Measurements from ENCODE around the genes APH1A and ECM1.

- PRO-cap, 2 experiments, result no peak in any of the 2 experiments
Observed at GRCh38 chr1:149941799-149942145, 5.1 kb upstream of the MTMR11 start.

GRCh38 chr1:149947043-149947416, 10.4 kb upstream of the MTMR11 start:
- PRO-cap, 2 experiments, result no peak in any of the 2 experiments

GRCh38 chr1:150021192-150021785, 10.8 kb upstream of the OTUD7B start:
- PRO-cap, 2 experiments, result no peak in any of the 2 experiments

DNA sequence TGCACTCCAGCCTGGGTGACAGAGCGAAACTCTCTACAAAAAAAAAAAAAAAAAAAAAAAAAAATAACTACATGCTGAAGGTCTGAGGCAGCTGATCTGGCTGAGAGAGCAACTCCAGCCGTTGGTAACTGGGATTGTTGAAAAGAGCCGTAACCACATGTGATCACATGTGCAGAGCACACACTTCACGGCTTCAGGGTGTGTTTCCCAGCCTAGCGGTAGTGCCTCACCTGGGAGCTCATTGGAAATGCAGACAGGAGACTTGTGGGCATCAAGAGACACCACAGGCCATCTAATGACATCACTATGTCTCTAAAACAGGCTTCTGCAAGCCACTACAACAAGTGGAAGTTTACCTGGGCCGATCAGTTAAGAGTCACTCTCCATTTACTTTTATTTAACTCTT, 11.8 kb upstream of the OTUD7B start:
- PRO-cap, 2 experiments, result no peak in any of the 2 experiments

DNA sequence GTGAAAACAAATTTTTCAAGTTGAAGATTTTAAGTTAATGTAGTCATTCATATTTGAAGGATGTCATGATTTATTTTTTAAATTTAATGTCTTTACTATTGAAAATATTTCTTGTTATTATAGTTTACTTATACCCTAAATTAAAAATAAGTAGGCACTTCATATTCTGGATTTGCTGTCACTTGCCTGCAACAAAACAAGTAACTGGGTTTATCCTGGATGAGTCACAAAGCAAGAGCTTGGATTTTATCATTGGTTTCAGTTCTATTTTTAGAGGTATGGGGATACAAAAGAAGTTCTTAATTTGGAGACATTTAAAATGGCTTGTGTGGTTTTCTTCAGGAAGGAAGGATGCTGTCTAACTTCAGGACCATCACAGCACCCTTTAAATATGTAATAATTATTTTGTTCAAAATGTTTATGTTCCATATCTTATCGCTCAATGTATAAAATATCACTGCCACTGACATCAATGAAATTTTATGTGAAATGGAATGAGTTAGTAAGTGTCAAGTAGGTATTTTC, 2.1 kb upstream of the VPS45 start:
- PRO-cap, 2 experiments, result no peak in any of the 2 experiments

- PRO-cap, 2 experiments, result no peak in any of the 2 experiments
Observed at GRCh38 chr1:150148635-150149323, 937 bp upstream of the PLEKHO1 start.

GRCh38 chr1:150173021-150173623, 23.4 kb downstream of the PLEKHO1 start:
- PRO-cap, 2 experiments, result no peak in any of the 2 experiments

DNA sequence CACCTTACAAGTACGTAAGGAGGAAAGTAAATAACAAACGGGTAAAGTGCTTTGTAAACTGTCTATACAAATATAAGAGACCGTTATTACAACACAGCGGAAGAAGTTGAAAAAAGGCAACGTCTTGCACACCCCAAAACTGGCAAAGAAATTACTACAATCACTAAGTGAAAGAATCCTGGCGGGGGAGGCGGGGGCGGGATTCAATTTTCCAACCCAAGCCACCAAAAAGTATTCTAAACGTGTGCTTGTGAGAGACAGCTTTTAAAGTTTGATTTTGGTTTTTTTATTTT, 1.9 kb downstream of the ANP32E start:
- PRO-cap, 2 experiments, result no peak in any of the 2 experiments

DNA sequence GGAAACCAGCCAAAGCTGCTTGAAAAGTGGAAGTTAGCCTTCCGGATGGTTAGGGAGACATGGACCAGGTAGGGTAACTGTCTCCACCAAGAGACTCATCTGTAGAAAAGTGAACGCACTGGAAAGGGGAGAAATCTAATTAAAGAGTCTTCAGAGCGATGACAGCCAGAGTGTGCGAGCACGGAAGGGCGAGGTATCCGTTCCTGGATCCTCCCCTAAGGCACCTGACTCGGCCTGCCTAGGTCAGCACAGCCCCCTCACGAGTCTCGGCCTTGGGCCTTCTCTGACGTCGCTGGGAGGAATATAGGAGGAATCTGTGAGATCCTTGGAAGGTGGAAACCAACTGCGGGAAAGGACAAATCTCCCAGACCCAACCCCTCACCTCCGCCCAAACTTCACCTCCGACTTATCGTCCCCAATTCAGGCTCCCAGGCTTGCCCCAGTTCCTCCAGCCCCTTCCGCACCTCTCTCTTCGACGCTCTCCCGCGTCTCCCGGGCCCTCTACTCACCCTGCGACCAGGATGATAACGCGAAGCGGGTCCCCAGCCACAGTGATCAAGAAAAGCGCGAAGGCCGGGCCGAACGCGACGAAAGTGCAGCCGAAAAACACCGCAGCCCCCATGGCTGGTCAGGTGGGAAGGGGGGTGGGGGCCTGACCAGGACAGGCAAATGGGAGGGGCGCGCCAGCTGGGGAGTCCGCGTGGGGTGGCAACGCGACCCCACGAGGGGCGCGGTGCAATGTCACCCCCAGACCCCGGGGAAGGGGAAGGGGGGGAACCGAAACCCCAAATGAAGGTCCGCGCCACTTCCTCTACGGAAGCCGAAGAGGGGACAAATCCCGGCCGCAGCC, at the start of gene APH1A:
Gene APH1A, minus strand, starts transcription at position 828 of the 850 bp plus-strand sequence.
- PRO-cap, 2 experiments, result peak in 2 of 2 experiments; most common minus-strand start position 762 of the sequence (in 2)

GRCh38 chr1:150273018-150273799, 619 bp downstream of the C1orf54 start:
- PRO-cap, 2 experiments, result no peak in any of the 2 experiments

DNA sequence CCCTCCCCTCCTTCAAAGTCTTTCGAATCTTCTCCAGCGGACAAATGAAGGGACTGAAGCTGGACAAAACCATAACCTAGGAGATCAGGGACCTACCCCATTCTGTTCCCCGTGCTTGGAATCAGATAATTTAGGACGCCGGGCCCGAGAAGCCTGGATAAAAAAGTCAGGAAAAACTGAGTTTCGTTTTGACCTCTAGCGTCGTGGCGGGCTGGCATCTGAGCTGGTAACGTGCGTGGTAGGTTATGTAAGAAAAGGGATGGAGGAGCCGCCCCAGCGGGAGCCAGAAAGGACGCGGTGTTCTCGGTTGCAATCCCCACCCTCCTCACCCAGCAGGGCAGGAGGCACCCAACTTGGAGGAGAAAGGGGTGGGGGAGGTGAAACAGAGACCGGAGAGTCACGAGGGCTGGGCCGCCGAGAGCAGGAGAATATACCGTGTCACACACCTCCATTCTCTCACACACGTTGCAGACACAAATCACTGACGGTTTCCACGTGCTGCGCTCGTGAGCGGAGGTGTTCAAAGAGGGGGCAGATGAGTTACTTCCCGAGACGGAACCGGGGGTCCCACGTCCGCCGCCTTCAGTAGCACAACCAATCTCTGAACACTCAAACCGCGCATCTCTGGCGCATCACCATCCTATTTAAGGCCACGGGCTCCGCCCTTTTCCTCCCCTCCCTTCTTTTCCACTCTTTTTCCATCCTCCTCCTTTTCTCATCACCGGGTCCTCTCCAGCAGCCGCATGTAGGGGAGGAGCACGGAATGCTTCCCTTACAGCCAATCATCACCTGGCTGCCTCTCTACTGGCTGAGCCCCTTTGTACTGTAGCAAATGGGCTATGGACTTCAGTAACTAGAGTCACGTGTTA, 555 bp upstream of the CIART start:
- PRO-cap, 2 experiments, result no peak in any of the 2 experiments

GRCh38 chr1:150310053-150310630, 11.2 kb upstream of the PRPF3 start:
- PRO-cap, 2 experiments, result no peak in any of the 2 experiments

DNA sequence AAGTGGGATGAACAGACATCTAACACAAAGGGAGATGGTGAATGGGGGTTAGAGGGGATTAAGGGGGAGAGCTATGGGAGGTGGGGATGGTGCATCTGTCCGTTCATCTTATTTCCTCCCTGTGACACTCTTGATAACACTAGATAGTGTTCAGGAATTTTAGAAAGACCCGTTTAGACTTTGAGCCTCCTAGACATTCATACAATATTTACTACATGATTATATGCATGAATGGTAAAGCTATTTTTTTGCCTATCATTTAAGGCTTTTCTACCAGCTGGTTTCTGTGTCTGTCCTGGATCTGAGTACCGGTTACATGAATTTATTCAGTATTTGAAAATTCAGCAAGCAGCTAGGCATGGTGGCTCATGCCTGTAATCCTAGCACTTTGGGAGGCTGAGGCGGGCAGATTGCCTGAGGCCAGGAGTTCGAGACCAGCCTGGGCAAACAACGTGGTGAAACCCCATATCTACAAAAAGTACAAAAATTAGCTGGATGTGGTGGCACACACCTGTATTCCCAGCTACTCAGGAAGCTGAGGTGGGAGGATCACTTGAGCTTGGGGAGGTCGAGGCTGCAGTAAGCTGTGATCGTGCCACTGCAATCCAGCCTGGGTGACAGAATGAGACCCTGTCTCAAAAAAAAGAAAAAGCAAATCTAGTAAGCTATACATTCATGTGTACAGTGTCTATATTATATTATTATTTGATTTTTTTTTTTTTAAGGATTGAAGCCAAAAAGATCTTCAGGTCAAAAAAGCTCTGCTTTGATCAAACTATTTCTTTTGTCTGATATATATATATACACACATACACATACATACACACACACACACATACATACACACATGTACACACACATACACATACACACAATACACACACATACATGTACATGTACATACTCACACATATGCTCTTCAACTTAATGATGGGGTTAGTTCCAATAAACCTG, 17.2 kb upstream of the RPRD2 start:
- PRO-cap, 2 experiments, result peak in 1 of 2 experiments; most common plus-strand start position 70 of the sequence (in 1)

GRCh38 chr1:150364270-150365103, 540 bp downstream of the RPRD2 start:
- PRO-cap, 2 experiments, result peak in 2 of 2 experiments; most common plus-strand start chr1:150364709 (in 2); most common minus-strand start chr1:150364566 (in 1)

- PRO-cap, 2 experiments, result no peak in any of the 2 experiments
Observed at GRCh38 chr1:150410683-150411321, 46.9 kb downstream of the RPRD2 start.

GRCh38 chr1:150457314-150457640, 29.9 kb upstream of the TARS2 start:
- PRO-cap, 2 experiments, result no peak in any of the 2 experiments

- PRO-cap, 2 experiments, result no peak in any of the 2 experiments
Observed at GRCh38 chr1:150507555-150508397, at the start of gene ECM1. TSS of gene ECM1 (plus strand) at chr1:150508109.

GRCh38 chr1:150557535-150558838, 8.8 kb downstream of the ADAMTSL4 start:
- PRO-cap, 2 experiments, result peak in 1 of 2 experiments; most common plus-strand start chr1:150558358 (in 1); most common minus-strand start chr1:150557827 (in 1)

DNA sequence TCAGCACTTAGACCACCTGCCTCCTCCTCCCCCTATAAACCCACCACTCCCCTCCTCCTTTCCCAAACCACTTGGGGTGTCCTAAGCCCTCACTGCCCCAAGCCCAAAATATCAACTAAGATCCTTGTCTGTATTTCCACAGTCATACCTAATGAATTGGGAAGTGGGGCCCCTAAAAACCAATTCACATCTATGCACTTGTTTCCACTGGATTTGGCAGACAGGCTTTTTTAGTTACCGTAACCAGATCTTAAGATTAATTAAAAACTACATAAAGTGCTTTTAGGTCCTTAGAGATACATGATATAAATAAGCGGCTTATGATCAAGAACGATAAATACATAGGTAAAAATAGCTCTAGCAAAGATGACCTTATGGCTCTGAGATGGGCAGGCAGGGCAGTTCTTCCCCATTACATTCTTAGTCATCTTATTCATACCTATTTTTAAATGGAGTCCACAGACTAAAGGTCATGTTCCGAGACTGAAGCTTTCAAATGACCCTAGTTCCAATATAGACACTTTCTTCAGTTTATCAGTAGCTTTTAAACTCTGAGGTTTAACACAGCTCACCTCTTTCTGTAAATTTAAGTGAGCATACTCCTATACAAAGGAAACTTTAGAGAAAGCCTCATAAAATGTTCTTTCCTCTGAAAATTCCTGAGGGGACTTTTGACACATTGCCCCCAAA, 4.4 kb downstream of the MCL1 start:
- PRO-cap, 2 experiments, result peak in 1 of 2 experiments; most common minus-strand start position 401 of the sequence (in 1)

DNA sequence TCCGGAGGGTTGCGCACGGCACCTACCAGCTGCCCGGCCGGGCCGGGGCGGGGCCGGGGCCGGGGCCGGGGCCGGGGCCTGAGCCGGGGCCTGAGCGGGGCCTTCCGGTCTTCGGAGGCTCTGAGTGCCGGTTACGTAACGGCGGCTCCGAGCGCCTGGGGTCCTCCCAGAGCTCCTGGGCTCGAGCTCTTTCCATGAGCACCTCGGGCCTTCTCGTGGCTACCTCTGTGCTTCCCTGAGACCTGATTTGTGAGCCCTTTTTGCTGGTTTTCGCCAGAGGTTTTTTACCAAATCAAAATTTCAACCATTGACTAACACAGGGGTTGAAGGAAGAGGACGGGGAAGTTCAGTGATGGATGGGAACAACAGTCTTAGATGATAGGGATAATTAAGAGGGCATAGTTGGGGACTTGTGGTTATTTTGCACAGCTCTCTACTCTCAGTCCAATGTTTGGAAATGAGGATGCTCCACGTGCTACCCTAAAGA, 357 bp upstream of the MCL1 start:
- PRO-cap, 2 experiments, result peak in 2 of 2 experiments; most common plus-strand start position 107 of the sequence (in 2)